AG10803 (cell line): Measurements from ENCODE around the genes MCOLN3 and COL24A1.

GRCh38 chr1:84857308-84857749 lies 35.7 kb downstream of the LPAR3 start:
- RRBS = no CpG with 5 or more reads among the region's 4 CpGs

GRCh38 chr1:85047494-85048964 lies at the start of gene MCOLN3:
Gene MCOLN3 (minus strand): TSS chr1:85048500.
- RRBS = 6% methylated on average over 59 of the region's 125 CpGs

DNA sequence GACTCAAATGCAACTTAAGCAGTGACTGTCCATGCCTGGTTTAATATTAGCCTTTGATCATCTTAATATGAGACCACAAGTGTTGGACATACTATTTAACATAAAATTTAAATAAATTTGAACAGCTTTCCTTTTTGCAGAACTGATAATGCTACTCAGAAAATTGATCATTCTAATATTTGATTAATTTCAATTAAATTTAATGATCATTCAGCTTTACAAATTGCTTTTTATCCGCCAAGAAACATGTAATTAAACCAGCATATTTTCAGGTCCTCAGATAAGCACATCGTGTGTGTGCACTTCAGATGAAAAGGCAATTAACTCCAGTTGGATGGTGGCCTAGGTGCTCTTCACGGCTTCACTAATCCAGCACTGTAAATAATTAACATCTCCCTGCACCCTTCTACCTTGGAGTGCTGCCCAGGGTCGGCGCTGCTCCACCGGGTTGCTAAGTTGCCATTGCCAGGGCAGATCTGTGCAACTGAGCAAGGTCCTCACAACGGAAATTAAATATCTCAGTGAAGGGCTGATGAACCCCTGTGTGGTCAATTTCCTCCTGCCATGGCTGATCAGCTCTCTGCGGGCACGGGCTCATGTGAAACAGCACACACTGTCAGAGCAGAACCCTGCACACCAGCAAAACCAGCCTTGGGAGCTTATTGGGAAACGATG lies 63.3 kb downstream of the SYDE2 start:
- RRBS = no CpG with 5 or more reads among the region's 10 CpGs

DNA sequence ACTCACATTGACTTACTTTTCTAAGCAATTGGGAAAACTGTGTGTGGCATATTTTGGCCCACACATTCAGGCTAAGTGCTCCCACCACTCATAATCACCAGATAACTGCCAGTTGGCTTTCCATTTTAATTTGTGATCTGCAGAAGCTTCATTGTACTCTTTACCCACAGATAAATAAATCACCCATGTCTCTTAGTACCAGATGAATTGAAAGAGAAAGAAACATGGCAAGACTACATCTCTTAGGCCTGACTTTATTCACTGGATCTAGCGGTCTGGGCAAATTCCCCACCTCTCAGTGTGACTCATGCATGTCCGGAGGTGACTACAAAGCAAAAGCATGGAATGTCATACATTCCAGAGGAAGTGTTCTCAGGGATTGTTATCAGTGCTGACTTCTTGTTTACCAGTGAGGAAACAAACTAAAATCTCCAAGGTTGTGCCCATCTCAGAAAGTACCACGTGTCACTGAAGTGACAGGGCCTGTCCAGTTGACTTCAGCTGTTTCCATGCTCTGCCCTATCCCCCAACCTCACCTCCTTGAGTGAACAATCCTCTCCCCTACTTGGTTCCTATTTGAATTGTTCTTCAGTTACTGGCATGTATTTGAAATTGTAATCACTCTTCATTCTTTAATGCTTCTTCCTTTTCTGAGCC lies 52.5 kb upstream of the BCL10 start:
- RRBS = no CpG with 5 or more reads among the region's 3 CpGs

DNA sequence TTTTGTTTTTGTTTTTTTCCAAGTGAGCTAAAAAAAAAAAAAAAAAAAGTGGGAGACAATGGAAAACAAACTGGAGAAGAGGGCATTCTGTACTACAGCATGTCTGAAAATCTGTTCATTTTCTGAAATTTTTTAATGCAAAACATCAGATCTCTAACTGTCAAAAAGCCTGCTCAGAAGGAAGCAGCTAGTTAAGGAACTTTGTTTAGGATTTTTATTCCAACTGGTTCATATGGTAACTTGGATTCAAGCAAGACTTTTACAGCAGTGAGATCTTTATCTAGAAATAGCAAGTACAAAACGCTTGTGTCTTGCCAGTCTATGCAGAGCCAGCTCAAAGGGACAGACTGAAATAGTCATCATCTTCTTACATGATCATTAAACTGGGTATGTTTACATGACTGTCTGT lies 37.7 kb downstream of the DDAH1 start:
- RRBS = no CpG with 5 or more reads among the region's 1 CpG

- RRBS = no CpG with 5 or more reads among the region's 1 CpG
These were observed 24.9 kb downstream of the DDAH1 start for GRCh38 chr1:85440065-85440361.

DNA sequence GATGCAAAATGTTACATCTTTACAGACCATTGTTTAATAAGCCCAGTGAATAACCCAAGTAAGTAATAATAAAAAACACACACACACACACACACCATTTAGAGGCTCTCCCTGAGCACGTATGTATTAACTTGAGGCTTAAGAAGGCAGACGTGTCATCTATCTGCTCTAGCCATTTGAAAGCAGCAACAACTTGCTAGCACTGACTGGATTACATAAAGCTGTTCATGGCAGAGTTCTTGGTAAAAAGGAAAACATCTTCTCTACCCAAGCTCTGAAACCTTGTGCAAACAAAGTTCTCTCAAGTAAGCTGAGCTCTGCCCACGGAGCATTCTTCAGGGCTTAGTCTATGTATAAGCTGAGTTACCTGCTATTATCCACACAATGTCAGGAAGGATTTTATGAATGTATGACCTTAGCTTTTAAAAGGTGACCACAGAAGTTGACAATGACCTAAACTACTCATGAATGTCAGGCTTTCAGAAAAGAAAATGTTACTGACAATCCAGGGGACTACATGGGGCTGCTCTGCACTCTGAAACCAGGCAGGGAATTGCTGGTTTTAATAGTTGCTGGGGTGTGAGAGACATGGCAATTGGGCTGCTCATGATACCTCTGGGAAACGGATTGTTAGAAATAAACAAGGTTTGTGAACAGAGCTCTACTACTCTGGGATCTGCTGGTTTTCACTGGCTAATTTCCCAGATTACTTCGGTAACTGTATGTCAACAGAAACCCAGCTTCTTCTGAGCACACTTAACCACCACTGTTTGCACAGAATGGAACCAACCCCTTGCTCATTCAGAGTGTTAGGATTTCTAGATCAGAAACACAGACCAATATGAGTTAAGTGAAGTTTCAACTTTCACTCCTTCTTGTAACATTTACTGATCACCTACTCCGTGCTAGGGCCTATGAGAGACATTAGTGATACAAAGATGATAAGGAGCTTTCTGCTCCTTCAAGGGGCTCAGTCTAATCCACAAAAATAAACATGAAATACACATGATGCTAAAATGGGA lies 29.6 kb upstream of the CCN1 start:
- RRBS = no CpG with 5 or more reads among the region's 6 CpGs

GRCh38 chr1:85576272-85576486 lies 4.4 kb upstream of the CCN1 start:
- RRBS = no CpG with 5 or more reads among the region's 7 CpGs

GRCh38 chr1:85576780-85577690 lies 3.5 kb upstream of the CCN1 start:
- RRBS = under 1% methylated on average over 39 of the region's 81 CpGs

- RRBS = no CpG with 5 or more reads among the region's 10 CpGs
These were observed 611 bp upstream of the CCN1 start for GRCh38 chr1:85579982-85580317.

- RRBS = no CpG with 5 or more reads among the region's 18 CpGs
These were observed 1.9 kb downstream of the CCN1 start for GRCh38 chr1:85582357-85582911.

DNA sequence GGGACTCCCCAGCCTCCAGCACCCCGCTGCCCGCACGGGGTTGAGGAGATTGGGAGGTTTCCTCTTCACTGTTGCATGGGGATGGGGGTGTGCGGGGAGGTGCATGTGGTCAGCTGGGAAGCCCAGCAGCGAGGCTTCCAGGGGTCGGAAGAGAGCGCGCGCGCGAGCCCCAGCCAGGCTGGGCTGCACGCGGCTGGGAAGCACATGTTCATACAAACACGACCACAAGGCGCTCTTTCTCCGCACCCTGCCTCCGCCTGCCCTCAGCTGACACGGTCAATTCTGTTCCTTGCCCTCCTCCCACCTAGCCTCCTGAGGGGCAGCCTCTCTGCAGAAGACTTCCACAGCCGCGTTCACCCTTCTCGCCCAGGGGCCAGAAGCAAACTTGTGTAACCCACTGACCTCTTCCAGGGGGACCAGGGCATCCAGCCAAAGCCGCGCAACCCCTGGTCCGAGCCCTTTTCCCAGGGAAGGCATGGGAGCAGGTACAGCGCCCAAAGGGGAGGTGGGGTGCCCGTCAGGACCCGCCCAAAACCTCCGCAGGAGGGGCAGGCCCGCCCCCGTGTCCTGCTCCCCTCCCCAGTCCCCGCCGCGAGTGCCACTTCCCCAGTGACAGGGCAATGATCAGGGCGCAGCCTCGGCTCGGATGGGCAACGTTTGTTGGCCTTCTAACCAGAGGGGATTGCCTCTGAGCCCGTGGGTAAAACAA lies 1.3 kb downstream of the COL24A1 start:
- RRBS = no CpG with 5 or more reads among the region's 38 CpGs

GRCh38 chr1:86156585-86157302 lies at the start of gene COL24A1:
Gene COL24A1 (minus strand): TSS chr1:86156772.
- RRBS = 20% methylated on average over 25 of the region's 49 CpGs

GRCh38 chr1:86523279-86523634 lies 23.6 kb upstream of the CLCA4 start:
- RRBS = no CpG with 5 or more reads among the region's 9 CpGs

GRCh38 chr1:86616958-86617386 lies 70.1 kb downstream of the CLCA4 start:
- RRBS = no CpG with 5 or more reads among the region's 1 CpG

GRCh38 chr1:86788191-86788873 lies 84.0 kb downstream of the SH3GLB1 start:
- RRBS = no CpG with 5 or more reads among the region's 3 CpGs

DNA sequence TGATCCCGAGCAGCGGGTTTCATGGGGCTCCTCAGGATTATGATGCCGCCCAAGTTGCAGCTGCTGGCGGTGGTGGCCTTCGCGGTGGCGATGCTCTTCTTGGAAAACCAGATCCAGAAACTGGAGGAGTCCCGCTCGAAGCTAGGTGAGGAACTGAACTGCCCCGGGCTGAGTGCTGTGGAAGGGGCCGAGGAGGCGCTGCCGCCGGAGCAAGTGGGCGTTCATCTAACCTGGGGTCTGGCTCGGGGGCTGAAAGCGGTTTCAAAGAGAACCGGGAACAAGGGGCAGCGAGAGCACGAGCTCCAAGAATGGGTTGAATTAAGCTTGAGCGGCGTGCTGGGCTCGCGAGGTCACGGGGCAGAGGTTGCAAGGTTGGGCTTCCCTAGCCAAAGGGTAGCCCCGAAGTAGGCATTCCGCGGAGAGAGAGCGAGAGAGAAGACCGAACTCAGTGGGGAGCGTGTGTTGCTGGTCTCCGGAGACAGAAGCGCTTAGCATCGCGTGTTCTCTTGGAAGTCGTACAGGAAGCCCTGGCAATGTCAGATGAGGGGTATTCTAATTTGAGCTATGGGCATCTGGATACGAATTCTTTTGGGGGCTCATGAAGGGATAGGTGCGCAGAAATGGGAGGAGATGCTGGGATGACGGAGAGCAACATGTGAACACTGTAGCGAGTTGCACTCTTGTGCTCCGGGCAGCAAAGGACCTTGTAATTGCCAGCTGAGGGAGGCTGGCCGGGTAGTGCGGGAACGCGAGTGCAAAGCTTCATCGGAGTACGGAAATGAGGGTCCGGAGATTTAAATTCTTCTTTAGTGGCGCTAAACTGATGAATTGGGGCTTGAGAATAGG lies 804 bp downstream of the HS2ST1 start:
- RRBS = under 1% methylated on average over 15 of the region's 49 CpGs

GRCh38 chr1:87584597-87585025 lies 255.9 kb downstream of the LMO4 start:
- RRBS = no CpG with 5 or more reads among the region's 1 CpG

DNA sequence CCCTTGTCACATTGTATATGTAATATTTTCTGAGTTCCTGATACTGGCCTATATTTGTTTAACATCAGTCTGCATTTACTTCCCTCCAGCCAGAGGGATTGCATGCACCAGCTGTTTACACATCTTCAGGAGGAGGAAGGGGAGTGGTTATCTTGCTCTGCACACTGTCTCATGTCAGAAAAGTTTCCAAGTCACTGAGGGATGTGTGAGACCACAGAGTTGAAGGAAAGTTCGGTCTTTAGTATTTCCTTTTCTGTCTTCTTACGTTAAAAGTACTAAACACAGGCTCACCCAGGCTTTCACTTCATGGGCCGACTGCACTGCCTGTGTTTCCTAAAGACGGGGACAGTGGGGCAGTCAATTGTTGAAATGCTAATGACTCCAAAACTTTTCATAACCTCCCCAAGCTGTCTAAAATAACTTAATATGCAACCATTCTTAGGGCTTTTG lies 574.2 kb downstream of the LMO4 start:
- RRBS = no CpG with 5 or more reads among the region's 4 CpGs

DNA sequence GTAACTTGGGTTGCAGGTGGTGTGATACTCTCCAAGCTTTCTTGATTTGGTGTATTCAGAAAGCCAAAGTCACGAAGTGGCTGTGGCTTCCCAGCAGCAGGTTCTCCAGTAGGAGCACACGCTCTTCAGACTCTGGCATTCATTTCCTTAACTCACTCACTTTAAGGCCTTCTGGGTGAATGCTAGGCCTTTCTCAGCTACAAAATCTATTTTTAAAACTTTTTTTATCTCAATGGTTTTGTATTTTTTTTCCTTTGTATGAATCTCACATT lies 22.9 kb upstream of the PKN2 start:
- RRBS = no CpG with 5 or more reads among the region's 2 CpGs